ENCODE results near the genes KLHL3, GFRA3 and HSPA9.

DNA sequence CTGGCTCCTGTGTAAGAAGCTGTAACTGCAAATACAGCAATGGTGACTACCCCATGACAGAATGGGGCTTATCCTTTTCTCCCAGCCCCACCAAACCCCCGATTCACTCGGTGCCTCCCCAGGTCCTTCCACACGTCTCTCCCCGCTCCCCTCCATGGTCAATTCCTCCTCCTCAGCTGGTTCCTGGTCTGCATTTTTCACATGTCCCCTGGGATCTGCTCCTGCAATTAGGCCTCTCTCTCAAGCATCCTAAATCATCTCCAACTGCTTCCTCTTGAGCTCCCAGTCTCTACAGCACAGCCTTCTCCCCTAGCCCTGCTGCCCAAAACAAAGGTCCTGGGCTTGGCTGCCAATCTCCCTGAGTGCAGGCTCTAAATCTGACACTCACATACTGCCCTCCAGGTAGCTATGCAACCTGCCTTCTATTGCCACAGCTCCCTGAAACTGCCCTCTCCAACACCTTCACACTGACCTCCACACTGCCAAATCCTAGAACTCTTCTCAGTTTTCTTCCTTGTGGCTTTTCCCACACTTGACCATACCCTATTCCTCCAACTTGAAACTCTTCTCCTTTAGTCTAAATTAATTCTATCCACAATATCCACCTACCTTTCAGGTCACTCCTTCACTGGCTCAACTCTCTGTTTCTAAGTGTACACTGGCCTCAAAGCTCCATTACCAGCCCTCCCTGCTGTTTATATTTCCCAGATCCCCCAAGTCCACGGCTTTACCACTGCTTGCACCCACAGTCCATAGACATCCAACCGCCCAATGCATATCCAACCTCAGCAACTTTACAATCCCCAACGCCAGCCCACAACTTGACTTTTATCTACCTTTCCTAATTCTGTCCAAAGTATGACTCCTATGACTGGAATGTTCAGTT, 107.4 kb downstream of the SPOCK1 start:
- PRO-cap = no peak

GRCh38 chr5:137618947-137620086, 116.6 kb downstream of the KLHL3 start:
- PRO-cap = no peak

GRCh38 chr5:137735221-137736458, at the start of gene KLHL3:
TSS of gene KLHL3 (minus strand) at chr5:137736089.
- PRO-cap = no peak

DNA sequence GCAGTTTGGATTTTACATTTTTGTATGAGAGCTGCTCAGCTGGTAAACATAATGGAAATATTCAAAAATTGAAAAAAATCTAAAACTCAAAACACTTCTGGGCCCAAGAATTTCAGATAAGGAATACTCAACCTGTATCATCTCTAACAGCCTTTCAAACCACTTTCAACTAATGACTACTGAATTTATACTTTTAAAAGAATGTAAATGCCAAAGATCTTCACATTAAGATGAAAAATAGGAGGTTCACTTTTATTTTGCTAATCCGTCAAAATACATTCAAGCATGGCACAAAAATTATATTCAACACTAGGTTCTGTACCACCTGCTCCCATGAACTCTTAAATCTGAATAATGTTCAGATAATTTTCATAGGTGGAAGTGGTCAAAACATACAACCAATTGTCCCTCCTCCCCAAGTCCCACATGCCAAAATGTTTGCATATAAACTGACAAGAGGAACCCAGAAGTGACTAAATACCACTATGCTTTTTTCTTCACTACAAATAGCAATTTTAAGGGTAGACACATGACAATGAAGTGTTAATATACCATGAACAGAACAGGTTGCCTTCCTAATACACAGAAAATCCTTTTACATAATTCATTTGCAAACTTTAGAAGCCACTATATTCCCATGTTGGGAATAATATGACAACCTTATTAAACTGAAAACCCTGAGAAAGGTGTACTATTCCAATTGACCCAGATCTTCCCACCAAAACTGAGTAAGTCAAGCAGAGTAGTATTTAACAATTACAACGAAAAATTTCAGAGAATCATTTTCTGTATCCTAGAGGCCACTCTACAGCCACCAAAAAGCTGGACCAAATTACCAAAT, 3.7 kb downstream of the HNRNPA0 start:
- PRO-cap = no peak

GRCh38 chr5:137871616-137871964, 3.9 kb downstream of the MYOT start:
- PRO-cap = no peak

DNA sequence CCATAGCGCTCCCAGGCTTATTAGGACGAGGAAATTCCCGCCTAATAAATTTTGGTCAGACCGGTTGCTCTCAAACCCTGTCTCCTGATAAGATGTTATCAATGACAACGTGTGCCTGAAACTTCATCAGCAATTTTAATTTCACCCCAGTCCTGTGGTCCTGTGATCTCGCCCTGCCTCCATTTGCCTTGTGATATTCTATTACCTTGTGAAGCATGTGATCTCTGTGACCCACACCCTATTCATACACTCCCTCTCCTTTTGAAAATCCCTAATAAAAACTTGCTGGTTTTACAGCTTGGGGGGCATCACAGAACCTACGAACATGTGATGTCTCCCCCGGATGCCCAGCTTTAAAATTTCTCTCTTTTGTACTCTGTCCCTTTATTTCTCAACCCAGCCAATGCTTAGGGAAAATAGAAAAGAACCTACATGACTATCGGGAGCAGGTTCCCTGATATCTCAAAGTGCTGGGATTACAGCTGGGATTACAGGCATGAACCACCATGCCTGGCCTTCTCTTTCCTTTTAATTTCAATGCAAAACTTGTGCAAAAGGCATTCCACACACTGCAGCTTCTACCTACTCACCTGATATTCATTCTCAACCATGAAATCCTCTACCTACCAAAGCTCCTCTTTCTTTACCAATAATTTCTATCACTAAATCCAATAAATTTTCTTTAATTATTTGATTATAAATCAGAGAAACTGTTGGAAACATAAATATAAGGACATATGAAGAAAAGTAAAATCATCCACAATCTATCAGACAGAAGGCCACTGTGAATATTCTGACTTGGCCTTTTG, 55.5 kb downstream of the FAM13B start:
- PRO-cap = no peak

- PRO-cap = no peak
Measured at GRCh38 chr5:138018245-138018650, 14.6 kb downstream of the FAM13B start.

DNA sequence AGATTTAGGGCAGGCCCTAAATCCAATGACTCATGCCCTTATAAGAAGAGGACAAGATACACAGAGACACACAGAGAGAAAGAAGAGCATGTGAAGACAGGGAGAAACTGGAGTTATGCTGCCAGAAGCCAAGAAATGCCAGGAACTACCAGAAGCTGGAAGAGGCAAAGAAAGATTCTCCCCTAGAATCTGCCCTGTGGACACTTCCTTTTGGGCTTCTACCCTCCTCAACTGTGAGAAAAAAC, 8.7 kb downstream of the FAM13B start:
- PRO-cap = no peak

DNA sequence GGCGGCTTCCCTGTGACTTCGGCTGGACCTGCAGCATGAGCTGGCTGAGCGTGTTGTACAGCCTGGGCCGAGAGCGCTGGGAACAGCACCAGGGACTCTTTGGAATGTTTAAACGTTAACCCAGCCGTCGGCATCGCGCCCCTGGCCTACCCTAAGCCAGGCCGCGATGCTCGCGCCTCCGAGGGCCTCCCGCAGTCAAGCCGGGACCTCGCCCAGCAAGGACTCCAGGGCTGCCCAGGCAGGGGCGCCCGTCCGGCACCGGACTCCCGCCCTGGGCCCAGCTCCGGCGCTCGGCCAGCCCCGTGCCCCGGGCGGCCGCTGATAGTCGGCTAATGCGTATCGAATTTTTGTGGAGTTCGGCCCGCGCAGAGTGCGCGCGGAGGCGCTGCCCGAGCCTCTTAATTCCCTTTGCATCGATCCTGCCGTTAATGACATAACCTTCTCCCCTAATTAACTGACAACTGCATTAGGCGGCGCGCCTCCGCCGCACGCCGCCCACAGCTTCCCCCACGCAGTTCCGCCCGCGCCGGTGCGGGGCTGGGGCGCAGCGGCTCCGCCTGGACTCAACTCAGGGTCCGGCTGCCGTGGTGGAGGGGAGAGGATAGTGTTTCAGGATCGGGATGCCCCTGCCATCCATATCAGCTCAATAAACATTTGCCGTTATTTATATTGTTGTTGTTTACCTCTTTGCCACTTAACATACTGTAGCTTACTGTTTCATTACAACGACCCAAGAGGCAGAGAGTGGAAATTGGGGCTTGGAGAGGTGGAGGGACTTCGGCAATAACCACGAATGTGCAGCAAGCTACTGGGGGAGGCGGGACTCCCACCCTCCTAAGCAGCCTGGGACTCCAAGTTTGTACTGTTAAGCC, 28.8 kb upstream of the CDC23 start:
- PRO-cap = no peak

- PRO-cap = no peak
Measured at GRCh38 chr5:138274027-138274862, at the start of gene GFRA3. TSS of gene GFRA3 (minus strand) at chr5:138274621.

- PRO-cap = no peak
Measured at GRCh38 chr5:138316363-138316735, 15.3 kb downstream of the CDC25C start.

- PRO-cap = no peak
Measured at GRCh38 chr5:138338525-138338853, 423 bp downstream of the FAM53C start.

- PRO-cap = no peak
Measured at GRCh38 chr5:138345203-138346133, 7.0 kb upstream of the KDM3B start.

GRCh38 chr5:138377477-138378346, 25.2 kb downstream of the KDM3B start:
- PRO-cap = no peak

- PRO-cap = no peak
Measured at GRCh38 chr5:138470405-138471076, 5.3 kb downstream of the EGR1 start.

- PRO-cap = no peak
Measured at GRCh38 chr5:138529694-138530367, 13.2 kb downstream of the ETF1 start.

DNA sequence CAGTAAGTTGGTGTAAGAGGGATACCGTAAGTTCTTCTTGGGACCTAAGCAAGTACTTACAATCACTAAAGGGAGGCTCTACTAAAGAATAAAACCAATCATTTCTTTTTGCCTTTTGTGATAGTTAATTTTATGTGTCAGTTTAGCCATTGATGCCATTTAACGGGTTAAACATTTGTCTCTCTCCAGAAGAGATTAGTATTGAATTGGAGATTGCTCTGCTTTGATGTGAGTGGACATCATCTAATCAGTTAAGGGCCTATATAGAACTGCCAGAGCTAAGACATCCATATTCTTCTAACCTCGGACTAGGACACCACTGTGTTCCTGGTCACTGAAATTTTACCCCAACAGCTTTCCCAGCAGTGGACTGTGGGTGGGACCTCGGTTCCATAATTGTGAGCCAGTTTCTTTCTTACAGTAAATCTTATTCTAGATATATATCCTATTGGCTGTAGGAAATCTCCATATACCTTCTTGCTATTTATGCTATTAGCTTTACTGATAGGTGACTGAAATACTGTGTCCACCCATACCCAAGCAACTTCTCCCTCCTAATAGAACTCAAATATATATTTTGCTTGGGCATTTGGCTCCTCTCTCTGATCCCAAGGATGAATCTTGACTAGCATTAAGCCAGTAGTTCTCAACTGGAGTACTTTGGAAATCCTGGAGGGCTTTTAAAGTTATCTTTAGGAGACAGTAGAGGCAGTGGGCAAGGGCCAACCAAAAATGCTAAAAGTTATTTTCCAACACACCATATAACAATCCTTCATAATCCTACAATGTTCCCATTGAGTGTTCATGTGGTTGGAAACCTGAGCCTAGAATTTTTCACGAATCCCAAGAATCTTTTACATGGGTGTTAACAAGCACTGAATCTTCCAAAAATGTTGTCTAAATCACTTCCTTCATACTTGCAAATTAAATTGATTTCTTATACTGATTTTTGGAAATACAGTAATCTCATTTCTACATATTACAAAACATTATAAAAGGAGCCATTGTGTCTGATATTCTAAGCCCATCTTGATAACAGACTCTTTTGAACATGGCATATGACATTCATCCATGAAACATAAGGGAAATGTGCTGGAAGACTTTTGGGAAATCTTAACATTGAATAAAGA, 11.0 kb upstream of the ETF1 start:
- PRO-cap = no peak

DNA sequence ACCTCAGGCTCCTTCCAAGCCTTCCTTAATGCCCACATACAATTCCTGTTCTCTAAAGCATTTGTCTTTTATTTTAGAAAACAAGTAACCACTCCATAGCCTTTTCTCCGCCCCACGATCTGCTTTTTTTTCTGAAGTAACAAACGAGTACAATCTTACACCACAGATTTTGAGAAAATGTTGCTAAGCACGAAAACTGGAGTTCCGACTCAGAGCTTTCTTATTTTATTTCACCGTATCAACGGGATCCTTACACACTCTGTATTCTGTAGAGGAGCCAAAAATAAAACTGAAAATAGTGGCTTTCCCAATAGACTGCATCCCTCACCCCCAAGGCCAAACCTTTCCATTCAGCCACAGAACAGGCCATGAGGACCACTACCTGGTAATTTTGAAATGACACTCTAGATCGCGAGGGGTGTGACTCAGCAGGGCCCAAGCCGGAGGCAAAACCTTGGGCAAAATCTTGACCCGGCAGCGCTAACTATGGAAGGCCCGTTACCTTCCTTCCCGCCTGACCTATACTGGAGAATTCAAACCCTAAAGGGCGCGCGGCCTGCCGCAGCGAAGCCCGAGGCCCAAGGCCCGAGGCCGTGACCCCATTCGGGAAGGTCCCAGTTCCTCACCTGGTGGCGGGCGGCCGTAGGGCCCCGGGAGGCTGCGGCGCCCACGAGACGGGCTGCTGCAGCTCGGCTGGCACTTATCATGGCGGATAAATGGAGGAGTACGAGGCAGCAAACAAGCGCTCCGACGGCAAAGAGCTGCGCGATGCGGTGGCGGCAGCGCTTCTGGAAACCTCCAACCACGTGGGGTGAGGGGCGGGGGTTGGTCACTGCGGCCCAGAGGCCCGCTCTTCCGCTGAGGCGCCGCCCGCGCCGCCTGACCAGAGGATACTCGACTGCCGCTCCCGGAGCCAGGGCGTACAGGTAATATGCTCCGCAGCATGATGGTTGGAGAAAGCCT, at the start of gene HSPA9:
Gene HSPA9, minus strand, starts transcription at position 790 of the 963 bp plus-strand sequence.
- PRO-cap = bidirectional peak, plus-strand start at position 861 of the sequence, minus-strand start at position 717 of the sequence

DNA sequence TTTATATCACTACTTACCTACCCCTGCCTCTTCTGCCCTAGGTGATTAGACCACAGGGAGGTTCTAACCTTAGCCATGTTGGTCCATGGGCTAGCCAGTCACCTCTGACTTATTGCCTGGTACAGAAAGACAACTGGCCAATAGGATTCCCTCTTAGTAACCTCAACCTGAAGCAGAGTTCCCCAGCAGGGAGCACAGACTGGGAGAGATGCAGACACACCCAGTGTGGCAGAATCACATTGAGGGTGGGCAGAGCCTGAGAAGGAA, 53.2 kb upstream of the HSPA9 start:
- PRO-cap = no peak

- PRO-cap = no peak
Measured at GRCh38 chr5:138635246-138635793, 60.1 kb upstream of the HSPA9 start.